LHCN-M2 (cell line): Measurements from ENCODE around the genes ZBTB2 and ARMT1.

DNA sequence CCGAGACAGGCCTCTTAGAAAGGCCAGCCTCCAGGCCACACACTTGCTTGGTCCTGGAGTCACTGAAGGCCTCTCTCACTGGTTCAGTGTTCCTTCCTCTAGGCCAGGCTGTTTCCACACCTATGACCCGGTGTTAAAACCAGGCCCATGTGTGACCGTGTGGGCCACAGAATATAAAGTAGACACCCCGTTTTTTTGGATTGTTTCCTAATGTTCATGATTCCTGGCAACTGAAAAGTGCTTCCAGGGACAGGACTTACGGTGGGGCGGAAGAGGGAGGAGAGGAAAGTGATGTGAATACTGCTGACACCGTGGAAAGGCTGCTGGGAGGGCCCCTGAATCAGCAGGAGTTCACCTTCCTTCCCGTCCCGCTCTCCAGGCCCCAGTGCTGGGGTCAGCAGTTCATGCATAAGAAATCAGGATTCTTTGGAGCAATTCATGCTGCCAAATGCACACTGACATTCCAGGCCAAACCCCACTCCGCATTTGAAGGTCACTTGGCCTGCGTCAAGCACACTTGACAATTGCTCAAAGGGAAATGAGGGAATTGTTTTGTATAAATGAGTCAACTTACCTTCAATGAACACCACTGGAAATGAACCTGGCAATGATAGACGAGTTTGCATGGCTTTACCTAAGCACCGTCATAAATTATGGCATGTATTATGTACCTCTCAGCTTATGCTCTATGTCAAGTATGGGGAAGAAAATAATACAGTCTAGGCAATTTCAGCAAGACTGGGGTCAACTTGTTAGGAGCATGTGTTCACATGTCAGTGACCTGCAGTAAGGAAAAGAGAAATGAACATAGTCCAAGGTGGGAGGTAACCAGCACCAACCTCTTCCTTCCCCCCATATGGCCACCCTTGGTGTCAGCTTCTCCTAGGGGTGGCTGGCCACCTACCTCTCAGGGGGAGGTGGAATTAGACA is 84.1 kb downstream of the IYD start:
- RAMPAGE, long total RNA, result no peak

DNA sequence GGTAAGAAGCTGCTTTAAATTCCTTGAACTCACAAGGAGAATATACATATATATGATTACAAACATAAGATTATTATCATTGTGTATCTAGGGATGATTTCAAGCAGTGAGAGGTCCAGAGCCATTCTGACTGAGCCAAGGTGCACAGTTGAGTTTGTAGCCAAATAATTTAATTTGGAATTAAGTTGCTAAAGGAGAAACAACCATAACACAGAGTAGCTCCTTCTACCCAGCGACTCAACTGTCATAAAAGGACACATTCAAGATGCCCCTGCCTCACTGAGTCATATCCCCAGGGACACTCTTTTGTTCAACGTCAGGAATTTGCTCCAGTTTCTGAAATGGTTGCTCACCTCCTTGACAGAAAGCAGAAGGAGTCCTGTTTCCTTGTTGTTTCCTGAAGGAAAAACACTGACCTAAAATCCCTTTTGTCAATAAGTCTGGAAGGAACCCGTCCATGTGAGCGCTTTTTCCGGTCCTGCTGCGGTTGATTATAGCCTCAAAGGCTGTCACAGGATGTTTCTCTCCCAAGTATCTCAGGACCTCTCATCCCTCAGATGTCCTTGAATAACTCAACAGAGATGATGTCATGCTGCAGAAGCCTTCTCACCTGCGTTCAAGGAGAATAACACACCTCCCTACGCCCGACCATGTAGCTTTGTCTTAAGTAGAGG is 113.7 kb upstream of the PLEKHG1 start:
- RAMPAGE, long total RNA, result no peak

DNA sequence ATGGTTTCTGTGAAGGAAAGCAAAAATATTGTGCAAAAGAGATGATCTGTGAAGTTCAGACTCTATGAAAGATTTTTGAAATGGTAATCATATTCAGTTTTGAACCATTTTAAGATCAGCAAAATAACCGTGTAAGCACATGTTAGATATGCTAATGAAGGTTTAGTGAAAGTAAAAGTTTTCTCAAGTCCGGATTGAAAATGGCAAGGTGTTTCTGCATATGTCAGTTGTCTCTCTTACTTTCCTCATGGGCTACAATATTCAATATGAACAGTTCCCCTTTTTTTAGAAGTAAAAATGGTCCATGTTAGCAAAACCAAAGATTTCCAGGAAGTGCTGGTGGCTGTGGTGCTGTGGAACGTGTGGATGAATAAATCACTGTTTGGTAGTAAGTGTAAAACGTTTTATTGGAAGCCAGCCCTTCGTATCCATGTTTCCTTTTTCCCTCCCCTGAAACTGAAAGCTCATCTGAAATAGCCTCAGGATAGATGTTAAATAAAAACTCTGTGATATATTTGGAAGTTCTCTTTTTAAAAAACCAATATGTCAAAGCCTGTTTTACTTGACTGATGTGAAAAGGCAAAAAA is 41.7 kb downstream of the PLEKHG1 start:
- RAMPAGE, long total RNA, result no peak

DNA sequence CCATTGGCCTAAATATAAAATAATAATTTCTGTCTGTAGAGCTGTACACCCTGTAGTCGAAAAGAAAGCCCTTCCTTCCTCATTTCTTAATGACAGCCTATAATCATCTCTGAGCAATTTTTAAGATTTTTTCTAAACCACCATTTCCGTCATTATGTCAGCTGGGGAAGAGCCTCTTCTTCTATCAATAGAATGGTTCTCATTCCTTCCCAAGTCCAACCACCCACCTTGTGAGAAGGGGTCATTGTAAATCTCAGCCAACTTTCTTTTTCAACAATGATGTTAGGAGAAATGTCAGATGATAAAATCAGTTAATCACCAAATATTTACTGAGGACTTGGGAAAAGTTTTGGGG is 91.8 kb downstream of the PLEKHG1 start:
- RAMPAGE, long total RNA, result no peak

- RAMPAGE, long total RNA, result no peak
Measured at GRCh38 chr6:150720666-150721945, 121.4 kb downstream of the PLEKHG1 start.

- RAMPAGE, long total RNA, result no peak
Measured at GRCh38 chr6:150753382-150754261, 111.9 kb upstream of the MTHFD1L start.

GRCh38 chr6:151021671-151022265 is 156.3 kb downstream of the MTHFD1L start:
- RAMPAGE, long total RNA, result no peak

DNA sequence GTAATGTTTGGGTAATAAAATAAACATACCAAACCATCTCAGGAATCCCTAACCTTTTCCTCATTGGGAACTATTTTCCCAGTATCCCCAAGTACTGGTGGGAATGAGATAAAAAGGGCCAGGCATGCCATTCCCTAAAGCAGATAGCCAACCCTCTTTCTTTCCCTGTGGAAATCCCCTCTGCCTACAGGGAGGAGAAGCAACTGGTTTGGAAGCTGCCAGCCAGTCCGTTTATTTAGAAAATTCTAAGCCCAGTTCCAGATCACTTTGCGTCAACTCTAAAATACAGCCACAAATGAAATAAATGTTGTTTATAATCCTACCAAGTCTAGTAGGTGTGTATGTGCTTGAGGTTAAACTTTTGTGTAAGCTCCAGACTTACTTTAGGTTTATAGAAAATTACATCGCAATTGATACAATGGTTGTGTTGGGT is 169.0 kb upstream of the AKAP12 start:
- RAMPAGE, long total RNA, result no peak

GRCh38 chr6:151276322-151276798 is 36.6 kb downstream of the AKAP12 start:
- RAMPAGE, long total RNA, result no peak

GRCh38 chr6:151326531-151326839 is 64.9 kb downstream of the ZBTB2 start:
- RAMPAGE, long total RNA, result no peak

- RAMPAGE, long total RNA, result no peak
Measured at GRCh38 chr6:151352520-151352994, 38.8 kb downstream of the ZBTB2 start.

DNA sequence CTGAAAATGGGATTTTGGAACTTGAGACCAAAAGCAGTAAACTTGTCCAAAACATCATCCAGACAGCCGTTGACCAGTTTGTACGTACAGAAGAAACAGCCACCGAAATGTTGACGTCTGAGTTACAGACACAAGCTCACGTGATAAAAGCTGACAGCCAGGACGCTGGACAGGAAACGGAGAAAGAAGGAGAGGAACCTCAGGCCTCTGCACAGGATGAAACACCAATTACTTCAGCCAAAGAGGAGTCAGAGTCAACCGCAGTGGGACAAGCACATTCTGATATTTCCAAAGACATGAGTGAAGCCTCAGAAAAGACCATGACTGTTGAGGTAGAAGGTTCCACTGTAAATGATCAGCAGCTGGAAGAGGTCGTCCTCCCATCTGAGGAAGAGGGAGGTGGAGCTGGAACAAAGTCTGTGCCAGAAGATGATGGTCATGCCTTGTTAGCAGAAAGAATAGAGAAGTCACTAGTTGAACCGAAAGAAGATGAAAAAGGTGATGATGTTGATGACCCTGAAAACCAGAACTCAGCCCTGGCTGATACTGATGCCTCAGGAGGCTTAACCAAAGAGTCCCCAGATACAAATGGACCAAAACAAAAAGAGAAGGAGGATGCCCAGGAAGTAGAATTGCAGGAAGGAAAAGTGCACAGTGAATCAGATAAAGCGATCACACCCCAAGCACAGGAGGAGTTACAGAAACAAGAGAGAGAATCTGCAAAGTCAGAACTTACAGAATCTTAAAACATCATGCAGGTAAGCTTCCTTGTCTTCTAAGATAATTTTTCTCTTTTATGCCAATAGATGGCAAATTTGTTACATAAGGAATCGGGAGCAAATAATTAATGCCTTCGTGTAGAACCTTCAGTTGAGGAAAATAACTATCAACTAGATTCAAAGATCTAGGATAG is 38.1 kb downstream of the ZBTB2 start:
- RAMPAGE, long total RNA, result no peak

- RAMPAGE, long total RNA, result no peak
Measured at GRCh38 chr6:151391399-151392267, at the start of gene ZBTB2. Gene ZBTB2 (minus strand): TSS chr6:151391559.

DNA sequence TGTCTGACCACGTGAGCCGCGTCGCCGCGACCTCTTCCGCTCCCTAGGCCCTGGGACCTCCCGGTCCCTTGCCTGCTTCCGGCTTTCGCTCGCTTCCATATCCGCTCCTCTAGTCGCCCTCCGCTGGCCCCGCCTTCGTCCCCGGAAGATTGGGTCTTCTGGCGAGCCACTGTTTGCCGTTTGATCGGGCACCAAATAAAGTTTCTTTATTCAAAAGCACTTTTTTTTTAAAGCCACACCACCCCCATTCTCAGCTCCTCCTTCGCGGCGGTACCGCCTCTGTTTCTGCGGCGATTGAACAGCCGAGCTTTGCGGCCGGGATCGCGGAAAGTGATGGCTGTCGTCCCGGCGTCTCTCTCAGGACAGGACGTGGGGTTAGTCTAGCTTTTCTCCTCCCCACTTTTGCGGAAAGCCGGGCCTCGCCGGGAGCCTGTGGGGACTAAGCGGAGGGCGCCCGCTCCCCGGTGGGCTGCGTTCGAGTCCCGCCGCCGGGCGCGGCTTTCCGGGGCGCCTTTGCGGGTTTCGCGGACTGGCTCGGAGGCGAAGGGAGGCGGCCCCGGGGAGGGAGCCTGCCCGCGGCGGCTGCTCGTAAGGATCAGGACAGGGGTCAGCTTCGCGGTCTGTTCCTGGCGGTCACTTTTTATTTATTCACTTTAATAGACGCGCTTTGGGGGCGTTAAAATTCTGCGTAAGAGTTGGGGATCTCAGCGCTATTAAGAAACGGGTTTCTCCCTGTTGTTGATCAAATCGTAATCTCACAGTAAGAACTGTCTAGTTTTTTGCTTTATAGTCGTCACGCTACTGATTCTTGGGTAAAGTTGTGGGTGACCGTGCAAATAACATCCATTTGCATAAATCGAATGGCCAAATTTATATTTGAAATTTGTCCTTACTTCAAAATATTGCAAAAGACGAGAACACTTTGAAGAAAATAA is at the start of gene ARMT1:
TSS of gene ARMT1 (plus strand) at position 254 of the 935 bp plus-strand sequence.
- RAMPAGE, long total RNA, result start-site peak on the plus strand centred at position 294 of the sequence, 37 bp wide, 79 reads

DNA sequence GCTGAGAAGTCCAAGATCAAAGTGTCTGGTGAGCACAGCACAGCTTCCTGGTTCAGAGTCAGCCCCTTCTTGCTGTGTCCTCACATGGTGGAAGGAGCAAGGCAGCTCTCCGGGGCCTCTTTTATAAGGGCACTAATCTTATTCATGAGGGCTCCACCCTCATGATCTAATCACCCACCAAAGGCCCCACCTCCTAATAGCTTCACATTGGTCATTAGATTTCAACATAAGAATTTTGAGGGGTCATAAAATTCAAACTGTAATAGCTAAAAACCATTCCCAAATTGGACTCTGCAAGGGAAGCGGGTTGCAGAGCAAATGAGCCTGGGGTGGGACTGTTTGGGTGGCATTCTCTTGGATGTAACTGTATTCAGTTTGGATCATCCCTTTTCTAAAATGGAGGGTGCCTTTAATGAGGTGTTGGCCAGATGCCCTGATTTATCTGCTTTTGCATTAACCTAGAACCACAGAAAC is 123.0 kb downstream of the CCDC170 start:
- RAMPAGE, long total RNA, result no peak

DNA sequence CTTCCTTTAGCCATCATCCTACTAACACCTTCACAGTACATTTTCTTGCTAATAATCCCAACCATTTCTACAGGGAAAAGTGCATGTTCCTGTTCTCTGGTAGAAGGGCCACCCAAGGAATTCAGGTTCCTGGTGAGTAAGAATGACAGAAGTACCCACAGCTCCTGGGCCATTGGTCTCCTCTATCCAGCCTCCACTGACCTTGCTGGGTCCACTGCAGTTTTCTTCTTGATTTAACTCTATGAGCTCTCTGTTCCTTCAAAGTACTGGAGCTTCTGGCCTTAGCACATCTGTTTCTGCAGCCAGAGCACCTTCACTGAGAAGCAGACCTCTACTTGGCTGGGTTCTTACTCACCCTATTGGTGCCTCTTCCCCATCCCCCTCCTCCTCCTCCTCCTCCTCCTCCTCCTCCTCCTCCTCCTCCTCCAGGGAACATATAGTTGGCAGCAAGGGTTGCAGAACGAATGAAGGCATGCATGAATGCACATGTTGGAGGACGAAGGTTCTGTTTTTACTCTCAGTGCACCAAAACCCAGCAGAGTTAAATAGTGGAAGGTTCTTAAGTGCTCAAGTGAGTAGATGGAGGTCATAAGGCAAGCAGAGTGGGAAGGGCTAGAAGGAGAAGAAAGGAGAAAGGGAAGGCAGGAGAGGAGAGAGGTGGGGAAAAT is 141.0 kb upstream of the ESR1 start:
- RAMPAGE, long total RNA, result no peak

- RAMPAGE, long total RNA, result no peak
Measured at GRCh38 chr6:151690799-151691887, 116.3 kb upstream of the ESR1 start.

- RAMPAGE, long total RNA, result no peak
Measured at GRCh38 chr6:151757374-151757936, 50.0 kb upstream of the ESR1 start.

DNA sequence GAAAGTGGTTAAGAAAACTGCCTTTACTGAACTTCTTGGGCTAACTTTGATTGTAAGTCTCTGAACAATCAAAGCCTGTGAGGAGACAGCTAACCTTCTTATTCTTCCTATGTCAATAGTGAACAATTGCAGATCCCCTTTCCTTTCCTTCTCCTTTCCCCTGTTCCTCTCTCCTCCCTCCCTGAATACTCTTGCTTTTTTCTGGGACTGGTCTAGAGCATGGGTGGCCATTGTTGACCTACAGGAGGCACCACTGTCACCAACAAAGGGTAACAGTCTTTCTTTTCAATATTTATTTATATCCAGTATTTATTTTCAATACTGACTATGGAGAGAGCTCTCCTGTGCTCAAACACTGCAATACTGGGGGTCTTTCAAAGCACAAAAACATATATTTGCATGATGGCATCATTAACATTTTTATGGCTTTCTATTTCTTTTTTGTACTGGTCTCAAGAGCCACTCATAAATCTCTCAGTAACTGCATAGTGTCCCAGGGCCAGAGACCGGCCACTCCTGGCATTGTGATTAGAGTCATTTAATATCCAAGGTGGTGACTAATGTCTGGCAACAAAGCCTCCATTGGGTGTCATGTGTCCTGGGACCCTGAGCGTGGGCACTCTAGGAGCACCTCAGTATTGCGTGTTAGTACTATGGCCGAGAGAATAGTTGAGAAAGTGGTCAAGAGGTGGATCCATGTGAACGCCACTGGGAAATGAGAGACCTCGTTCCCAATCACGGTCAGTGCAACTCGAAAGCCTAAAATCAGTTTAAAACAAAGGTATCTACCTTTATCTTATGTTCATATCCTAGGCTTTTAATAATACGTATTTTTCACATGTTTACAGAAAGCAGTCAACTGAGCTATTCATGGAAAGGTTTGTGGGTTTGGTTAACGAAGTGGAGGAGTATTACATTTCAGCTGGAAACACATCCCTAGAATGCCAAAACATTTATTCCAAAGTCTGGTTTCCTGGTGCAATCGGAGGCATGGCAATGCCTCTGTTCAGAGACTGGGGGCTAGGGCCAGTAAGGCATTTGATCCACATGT is 2.9 kb upstream of the ESR1 start:
- RAMPAGE, long total RNA, result no peak

DNA sequence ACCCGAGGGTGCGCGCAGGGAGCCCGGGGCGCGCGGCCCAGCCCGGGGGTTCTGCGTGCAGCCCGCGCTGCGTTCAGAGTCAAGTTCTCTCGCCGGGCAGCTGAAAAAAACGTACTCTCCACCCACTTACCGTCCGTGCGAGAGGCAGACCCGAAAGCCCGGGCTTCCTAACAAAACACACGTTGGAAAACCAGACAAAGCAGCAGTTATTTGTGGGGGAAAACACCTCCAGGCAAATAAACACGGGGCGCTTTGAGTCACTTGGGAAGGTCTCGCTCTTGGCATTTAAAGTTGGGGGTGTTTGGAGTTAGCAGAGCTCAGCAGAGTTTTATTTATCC is 963 bp downstream of the ESR1 start:
- RAMPAGE, long total RNA, result no peak